HGPS cell (cell line): ENCODE measurements around a stretch of chr9.

- RRBS = no CpG with 5 or more reads among the region's 8 CpGs
Measured at GRCh38 chr9:90838729-90839359, 37.2 kb downstream of the SYK start.

DNA sequence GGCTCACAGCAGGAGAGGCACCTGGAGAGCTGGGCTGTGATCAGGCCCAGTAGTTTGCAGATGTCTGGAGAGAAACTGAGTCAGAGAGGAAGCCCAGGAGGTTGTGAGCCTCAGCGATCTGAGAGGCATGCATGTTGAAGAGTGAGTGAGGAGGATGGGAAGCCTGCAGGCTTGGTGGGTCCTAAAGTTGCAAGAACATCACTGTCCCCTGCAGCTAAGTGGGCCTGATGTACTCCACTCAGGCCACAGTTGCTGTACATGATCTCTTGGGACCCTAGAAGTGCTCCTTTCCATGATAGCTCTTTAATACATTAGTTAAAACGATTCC is 52.6 kb downstream of the SYK start:
- RRBS = no CpG with 5 or more reads among the region's 2 CpGs

- RRBS = no CpG with 5 or more reads among the region's 1 CpG
Measured at GRCh38 chr9:90859727-90859926, 58.0 kb downstream of the SYK start.

DNA sequence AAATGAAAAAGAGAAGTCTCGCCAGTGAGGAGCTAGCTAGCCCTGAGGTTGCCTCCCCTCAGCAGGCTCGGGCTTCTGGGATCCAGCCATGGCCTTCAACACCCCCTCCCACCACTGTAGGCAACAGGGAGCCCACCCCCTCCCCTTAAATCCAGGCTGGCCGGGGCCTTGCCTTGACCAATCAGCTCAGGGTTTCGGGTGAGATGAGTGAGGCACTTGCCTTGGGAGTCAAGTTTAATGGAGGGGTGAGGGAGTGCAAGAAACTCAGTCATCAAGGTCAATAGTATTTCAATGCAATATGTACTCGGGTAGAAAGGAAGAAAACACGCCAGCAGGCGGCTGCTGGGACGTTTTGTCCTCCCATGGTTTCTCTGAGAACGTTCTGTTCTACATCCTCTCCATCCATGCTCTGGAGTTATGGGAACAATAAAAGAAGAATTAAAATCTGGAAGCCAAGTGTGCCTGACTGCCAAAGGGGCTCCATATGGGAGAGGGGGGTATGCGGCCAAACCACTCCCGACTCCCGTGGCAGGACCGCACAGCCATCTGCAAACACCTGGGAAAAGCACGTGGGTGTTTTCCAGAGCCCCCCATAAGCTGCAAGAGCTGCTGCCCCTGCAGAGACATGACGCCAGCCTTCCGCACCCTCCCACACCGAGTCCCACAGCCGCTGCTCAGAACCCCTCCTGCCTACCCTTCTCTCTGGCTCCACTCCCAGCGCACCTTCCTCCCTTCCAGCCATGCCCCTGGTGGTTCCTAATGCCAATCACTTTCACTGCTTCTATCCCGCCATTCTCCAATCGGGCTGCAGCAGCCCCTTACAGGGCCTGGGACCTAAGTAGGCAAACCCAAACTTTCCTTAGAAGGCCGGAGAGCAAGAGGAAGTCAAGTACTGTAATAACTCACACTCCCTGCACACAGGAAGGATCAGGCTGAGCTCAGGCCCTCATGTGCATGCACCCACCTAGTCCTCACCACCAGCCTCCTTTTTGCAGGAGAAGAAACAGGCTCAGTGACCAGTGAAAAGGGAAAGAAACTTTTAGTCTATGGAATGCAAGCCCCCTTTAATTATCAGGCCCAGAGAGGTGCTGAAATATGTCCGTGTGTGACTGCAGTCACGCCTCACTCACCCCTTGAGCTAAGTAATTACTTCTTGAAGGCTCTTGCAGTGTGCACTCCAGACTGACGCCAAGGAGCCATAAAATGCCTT is 241.6 kb downstream of the SYK start:
- RRBS = no CpG with 5 or more reads among the region's 25 CpGs

DNA sequence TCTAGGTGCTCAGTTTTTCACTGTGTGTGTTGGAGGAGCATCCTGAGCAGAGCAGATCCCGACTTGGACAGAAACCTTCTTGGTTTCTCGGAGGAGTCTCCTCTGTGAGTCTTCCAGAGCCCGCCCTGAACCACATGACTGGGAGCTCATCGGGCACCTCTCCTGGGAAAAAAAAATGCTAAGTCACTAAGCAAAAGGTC is 255.3 kb downstream of the AUH start:
- RRBS = no CpG with 5 or more reads among the region's 4 CpGs

DNA sequence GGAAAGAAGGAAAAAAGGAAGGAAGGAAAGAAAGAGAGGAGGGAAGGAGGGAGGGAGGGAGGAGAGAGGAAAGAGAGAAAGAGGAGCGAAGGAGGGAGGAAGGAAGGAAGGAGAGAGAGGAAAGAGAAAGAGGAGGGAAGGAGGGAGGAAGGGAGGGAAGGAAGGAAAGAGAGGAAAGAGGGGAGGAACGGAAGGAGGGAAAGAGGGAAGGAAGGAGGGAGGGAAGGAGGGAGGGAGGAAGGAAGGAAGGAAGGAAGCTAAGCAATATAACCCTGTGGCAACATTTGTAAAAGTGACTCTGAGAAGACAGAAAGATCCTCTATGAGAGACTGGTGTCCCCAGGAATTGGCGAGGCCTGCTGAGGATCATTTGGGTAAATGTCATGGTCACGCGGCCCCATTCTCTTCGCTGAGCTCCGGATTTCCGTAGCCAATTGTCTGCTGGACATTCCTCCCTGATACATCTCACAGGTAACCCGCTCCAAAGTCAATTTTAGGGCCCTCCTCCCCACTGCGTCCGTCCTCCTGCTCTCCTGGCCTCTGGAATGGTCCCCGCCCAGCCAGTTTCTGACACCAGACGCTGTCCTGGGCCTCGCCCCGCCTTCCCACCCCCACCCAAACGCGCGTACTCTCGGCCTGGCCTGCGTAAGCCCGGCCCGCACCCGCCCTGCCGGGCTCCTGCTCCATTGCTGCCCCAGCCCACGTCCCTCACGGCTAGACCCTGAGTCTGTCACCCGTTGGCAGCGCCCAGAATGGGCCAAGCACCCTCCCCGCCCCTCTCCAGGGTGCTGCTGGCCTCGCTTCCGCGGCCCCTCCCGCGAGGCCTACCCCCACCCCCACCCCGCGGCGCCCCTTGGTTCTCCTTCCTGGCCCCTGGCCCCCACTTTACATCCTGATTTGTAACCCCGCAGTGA is 202.1 kb downstream of the AUH start:
- RRBS = no CpG with 5 or more reads among the region's 38 CpGs

DNA sequence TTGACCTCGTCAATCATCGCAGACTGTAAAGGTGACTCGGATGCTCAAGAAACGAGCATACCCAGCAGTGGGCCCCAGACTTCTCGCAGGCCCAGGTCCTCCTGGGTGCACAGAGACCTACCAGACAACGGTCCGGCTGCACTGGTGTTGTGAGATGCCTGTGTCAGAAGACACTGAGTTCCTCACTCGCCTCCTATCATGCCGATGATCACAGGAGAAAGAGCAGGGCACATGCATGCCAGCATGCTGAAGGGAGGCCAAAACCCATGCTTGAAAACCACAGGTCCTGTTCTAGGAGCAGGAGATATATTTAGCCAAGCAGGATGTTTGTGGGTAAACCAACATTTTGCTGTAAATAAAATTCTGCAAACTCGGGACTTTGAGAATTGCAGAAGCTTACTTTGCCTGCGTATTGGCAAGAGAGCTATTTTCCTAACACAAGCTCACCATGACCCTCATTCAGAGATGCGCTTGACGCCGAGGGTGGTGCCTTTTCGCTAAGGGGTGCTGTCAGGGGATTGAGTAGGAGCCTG is 198.6 kb downstream of the AUH start:
- RRBS = no CpG with 5 or more reads among the region's 15 CpGs

DNA sequence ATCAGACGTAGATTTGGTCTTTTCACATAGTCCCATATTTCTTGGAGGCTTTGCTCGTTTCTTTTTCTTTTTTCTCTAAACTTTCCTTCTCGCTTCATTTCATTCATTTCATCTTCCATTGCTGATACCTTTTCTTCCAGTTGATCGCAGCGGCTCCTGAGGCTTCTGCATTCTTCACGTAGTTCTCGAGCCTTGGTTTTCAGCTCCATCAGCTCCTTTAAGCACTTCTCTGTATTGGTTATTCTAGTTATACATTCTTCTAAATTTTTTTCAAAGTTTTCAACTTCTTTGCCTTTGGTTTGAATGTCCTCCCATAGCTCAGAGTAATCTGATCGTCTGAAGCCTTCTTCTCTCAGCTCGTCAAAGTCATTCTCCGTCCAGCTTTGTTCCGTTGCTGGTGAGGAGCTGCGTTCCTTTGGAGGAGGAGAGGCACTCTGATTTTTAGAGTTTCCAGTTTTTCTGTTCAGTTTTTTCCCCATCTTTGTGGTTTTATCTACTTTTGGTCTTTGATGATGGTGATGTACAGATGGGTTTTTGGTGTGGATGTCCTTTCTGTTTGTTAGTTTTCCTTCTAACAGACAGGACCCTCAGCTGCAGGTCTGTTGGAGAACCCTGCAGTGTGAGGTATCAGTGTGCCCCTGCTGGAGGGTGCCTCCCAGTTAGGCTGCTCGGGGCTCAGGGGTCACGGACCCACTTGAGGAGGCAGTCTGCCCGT is 131.4 kb downstream of the AUH start:
- RRBS = no CpG with 5 or more reads among the region's 15 CpGs

- RRBS = no CpG with 5 or more reads among the region's 3 CpGs
Measured at GRCh38 chr9:91358864-91359885, 2.5 kb downstream of the AUH start.

- RRBS = no CpG with 5 or more reads among the region's 3 CpGs
Measured at GRCh38 chr9:91395775-91396189, 27.9 kb downstream of the NFIL3 start.

GRCh38 chr9:91421881-91422884 is 1.4 kb downstream of the NFIL3 start:
- RRBS = no CpG with 5 or more reads among the region's 21 CpGs

DNA sequence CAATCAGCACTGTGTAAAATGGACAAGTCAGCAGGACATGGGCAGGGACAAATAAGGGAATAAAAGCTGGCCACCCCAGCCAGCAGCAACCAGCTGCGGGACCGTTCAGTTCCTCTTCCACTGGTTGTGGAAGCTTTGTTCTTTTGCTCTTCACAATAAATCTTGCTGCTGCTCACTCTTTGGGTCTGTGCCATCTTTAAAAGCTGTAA is 93.9 kb upstream of the NFIL3 start:
- RRBS = no CpG with 5 or more reads among the region's 2 CpGs

- RRBS = no CpG with 5 or more reads among the region's 39 CpGs
Measured at GRCh38 chr9:91714071-91714978, 235.7 kb downstream of the ROR2 start.

GRCh38 chr9:91873605-91874132 is 76.4 kb downstream of the ROR2 start:
- RRBS = no CpG with 5 or more reads among the region's 8 CpGs

GRCh38 chr9:91898364-91899425 is 51.3 kb downstream of the ROR2 start:
- RRBS = no CpG with 5 or more reads among the region's 19 CpGs

DNA sequence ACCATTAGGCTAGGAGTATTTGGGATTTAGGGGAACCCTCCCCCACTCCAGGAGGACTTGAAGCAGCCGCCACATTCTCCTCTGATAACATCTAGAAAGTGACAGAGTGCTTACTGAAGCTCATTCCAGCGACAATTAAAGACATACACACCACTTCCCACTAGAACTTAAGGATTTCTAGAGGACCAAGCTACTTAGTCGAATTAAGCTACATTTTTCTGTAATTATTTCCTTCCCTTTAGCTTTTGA is 4.7 kb downstream of the ROR2 start:
- RRBS = no CpG with 5 or more reads among the region's 3 CpGs

DNA sequence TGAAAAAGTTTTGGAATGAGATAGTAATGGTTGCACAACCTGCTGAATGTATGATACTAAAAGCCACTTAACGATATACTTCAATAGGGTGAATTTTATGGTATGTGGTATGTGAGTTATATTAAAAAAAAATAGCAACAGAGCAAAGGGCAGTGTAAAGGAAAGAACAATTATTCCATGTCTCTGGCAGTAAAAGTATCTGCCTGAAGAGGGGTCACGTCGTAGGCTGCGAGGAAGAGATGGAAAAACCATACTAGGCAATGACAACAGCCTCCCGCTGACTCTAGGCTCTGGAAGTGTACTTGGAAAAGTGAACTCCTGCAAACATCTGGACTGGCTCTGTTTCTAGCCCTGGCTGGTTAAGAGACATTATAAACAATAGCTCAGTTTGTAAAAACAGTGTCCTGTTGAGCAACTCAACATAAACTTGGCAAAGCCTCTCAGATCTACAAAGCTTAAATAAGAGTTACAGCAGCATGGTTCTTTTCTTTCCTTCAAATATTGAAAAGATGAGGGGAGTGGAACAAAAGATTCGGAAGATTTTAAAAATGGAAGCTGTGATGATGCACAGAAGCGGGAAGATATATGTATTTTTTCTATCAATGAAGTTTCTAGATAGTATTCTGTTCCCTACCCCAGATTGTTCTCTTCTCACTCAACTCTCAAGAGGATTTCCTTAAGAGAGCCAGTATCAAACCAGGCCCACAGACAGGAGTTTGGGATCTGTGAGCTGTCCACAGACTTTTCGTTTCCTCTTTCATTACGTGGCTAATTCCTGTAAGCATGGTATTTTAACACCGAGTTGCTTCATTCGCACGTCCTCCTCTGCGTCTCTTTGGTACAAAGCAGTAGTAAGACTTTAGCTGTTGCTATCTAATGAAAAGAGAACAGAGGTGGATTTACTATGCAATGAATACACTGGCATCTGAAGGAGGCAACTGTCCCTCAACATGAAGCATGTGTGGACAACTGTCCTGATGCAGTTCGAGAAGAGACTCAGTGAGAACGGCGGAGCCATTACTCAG is 79.3 kb downstream of the SPTLC1 start:
- RRBS = no CpG with 5 or more reads among the region's 16 CpGs

DNA sequence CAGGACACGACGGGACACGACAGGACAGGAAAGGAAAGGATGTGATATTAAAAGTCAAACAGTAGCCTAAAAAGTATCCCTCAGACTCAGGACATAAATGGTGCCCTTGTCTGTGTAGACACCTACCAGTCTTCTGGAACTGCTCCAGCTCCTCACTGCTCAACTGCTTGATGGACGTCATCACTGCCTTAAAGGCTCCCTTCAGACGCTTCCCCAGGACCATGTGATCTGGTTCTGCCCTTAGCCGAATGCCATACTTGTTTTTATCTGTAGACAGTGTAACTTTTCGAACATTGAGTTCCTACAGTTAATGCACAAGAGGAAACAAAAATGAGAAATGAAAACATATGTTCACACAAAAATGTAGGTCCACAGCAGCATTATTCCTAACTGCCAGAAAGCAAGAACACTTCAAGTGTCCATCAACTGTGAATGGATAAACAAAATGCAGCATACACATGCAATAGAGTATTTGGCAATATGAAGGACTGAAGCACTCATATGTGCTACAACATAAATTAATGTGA is 46.2 kb downstream of the IARS1 start:
- RRBS = no CpG with 5 or more reads among the region's 7 CpGs

GRCh38 chr9:92294248-92294981 is 918 bp upstream of the IARS1 start:
- RRBS = 7% methylated on average over 4 of the region's 20 CpGs

DNA sequence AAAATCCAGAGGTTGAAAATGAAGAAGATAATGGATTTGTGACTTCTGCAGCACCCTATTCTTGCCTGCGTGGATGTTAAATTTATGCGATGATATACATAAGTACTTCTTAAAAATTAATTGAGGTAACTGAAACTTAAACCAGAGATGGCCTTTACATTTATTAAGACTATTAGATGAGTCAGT is 224 bp downstream of the OGN start:
- RRBS = no CpG with 5 or more reads among the region's 2 CpGs